Bronchus (tissue), 1 donor: ENCODE data around the genes ALOX5AP, B3GLCT and ZAR1L.

GRCh38 chr13:30697572-30698014, 37.8 kb upstream of the ALOX5AP start:
- PRO-cap, result no peak

GRCh38 chr13:30735209-30735830, at the start of gene ALOX5AP:
Gene ALOX5AP, plus strand, starts transcription at chr13:30735543.
- PRO-cap, result unidirectional peak, plus-strand start at chr13:30735578

DNA sequence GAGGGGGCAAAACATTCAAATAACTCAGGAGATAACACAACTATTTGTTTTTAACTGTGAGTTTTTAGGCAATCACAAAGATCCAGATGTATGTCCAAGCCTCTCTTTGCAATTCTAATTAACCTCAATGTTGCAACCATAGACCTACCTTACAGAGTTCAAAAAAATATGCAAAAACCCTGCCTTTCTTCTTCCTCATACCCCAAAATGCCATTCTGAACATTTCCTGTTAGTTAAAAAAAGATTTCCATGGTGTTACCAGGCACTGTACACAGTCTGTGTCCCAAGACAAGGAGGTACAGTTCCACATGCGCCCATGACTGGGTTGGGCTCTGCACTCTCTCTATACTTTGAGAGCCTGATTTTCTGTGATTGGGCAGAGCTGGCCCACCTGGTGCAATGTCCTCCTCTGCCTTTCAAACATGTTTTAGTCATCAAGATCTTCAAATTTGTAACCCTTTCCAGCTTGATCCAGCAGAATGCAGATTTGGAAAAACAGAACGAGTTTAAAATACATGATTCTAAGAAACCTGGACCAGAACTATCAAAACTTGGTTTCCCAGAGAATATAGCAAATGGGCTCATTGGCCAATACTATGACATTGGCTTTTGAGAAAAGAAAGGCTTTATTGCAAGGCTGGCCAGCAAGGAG, 2.6 kb downstream of the ALOX5AP start:
- PRO-cap, result no peak

- PRO-cap, result no peak
These were observed 4.2 kb downstream of the ALOX5AP start for GRCh38 chr13:30739601-30739985.

DNA sequence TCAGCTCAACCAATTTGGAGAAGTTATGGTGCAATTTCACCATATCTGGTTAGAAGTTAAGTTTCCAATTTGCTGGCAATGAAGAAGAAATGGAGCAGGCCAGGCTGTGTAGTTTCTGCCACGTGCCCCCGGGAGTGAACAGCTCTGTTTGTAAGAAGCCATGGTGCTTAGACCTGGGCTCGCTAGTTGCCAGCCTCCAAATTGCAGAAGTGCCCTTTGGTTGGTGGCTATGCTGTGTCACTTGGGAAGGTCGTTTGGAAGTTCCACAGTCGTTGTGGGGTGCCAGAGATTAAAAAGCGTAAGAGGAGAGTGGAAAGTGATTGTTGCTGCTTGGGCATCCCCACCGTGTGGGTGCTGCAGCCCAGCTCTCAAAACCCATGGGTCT, 10.6 kb downstream of the ALOX5AP start:
- PRO-cap, result no peak

GRCh38 chr13:30847827-30848505, 58.1 kb upstream of the MEDAG start:
- PRO-cap, result no peak

DNA sequence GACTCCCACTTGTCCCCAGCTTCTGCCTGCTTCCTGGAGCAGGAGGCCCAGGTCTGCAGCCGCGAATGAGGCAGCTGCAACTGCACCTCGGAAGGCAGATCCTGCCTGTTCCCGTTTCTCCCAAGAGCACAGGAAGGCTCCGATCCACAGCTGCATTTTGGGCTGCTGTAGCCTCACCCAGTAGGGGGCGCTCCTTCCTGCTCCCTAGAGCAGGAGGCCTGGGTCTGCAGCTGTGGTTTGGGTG, 46.8 kb downstream of the TEX26 start:
- PRO-cap, result no peak

- PRO-cap, result no peak
These were observed 70.6 kb downstream of the HSPH1 start for GRCh38 chr13:31090971-31091579.

DNA sequence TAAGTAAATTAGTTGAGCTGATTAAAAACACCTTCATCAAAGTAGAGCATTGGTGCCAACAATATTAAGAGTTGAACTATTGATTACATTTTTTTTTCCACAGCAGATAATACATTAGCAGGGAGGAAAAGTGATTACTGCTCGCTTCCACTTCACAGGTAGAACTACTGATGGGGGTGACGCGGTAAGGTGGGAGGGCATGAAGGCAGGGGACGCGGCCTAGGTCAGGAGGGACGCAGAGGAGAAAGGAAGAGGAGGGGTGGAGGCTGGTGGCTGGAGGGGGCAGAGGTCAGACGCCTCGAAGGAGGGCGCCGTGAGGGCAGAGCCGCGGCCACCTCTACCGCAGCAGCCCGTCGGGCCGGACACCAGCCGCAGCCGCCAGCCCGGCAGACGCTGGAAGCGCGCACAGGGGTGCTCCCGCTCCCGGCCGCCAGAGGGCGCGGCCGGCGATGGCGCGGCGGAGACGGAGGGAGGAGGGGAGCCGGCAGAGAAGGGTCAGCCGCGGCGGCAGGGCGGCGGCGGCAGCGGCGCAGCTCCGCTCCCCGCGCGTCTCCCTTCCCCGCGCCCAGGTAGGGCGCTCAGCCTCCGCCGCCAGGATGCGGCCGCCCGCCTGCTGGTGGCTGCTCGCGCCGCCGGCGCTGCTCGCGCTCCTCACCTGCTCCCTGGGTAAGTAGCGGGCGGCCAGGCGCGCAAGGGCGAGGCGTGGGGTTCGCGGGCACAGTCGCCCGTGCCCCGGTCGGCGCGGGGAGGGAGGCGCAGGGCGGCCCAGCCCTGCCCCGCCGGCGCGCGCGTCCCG, at the start of gene B3GLCT:
TSS of gene B3GLCT (plus strand) at position 487 of the 796 bp plus-strand sequence.
- PRO-cap, result unidirectional peak, plus-strand start at position 292 of the sequence; unidirectional peak, plus-strand start at position 487 of the sequence

GRCh38 chr13:31200657-31201016, 862 bp downstream of the B3GLCT start:
- PRO-cap, result no peak

GRCh38 chr13:31898284-31898938, 133.2 kb upstream of the FRY start:
- PRO-cap, result no peak

- PRO-cap, result no peak
These were observed 118.7 kb downstream of the FRY start for GRCh38 chr13:32150312-32150599.

- PRO-cap, result no peak
These were observed 109.6 kb downstream of the ZAR1L start for GRCh38 chr13:32205461-32206030.

DNA sequence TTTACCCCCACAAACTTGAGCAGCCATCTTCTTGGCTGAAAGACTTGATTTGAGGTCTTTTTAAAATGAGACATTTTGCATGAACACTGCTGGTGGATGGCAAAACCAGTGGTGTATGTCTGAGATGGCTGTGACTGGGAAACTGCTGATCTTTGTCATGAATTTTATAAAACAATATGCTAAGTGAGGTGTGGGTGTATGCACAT, 52.6 kb downstream of the ZAR1L start:
- PRO-cap, result no peak

DNA sequence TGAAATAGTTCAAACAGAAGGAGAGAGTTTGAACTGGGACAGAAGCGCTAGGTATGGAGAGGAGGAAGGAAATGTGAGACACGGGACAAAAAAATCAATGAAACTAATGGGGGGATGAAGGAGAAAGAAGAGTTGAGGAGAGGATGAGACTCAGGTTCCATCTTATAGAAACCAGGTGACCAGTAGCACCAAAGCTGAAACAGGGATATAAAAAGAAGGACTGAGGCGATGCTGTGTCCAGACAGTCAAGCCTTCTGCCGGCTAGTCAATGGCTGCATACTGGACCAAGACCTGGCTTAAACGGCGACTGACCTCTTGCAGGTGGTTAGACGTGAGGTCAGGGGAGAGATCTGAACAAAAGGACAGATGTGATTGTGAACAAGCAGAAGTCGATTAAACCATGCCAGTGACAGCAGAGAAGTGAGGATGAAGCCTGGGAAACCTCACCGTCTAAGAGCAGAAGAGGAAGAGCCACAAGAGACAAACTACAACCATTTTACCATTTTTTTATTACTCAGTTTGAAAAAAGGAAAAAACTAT, 24.4 kb downstream of the ZAR1L start:
- PRO-cap, result no peak

DNA sequence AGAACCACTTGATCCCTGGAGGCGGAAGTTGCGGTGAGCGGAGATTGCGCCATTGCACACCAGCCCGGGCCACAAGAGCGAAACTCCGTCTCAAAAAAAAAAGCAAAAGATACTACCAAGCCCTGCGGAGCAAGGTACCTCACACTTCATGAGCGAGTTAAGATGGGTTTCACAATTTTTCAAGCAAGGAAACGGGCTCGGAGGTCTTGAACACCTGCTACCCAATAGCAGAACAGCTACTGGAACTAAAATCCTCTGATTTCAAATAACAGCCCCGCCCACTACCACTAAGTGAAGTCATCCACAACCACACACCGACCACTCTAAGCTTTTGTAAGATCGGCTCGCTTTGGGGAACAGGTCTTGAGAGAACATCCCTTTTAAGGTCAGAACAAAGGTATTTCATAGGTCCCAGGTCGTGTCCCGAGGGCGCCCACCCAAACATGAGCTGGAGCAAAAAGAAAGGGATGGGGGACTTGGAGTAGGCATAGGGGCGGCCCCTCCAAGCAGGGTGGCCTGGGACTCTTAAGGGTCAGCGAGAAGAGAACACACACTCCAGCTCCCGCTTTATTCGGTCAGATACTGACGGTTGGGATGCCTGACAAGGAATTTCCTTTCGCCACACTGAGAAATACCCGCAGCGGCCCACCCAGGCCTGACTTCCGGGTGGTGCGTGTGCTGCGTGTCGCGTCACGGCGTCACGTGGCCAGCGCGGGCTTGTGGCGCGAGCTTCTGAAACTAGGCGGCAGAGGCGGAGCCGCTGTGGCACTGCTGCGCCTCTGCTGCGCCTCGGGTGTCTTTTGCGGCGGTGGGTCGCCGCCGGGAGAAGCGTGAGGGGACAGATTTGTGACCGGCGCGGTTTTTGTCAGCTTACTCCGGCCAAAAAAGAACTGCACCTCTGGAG, at the start of gene ZAR1L:
TSS of gene ZAR1L (minus strand) at position 603 of the 904 bp plus-strand sequence.
- PRO-cap, result unidirectional peak, plus-strand start at position 105 of the sequence; unidirectional peak, plus-strand start at position 290 of the sequence; bidirectional peak, plus-strand start at position 748 of the sequence, minus-strand start at position 657 of the sequence

DNA sequence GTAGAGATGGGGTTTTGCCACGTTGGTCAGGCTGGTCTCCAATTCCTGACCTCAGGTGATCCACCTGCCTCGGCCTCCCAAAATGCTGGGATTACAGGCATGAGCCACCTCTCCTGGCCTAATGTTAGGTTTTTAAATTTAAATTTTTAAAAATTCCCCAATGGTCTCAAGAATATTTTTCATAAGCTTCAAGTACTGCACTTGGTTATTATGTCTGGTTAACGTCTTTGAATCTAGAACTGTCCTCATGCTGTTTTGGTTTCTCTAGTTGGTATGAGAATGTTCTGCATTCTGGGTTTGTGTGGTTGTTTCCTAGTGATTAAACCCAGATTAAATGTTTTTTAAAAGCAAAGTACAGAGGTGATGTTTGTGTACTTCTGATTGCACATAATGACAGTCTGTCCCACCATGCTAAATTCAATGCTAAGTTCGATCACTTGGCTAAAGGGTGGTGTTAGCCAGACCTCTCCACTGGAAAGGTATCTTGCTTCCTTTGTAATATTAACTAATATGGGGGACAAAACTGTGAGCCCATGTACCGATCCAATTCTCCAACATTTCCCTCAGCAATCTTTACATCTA, 14.7 kb downstream of the N4BP2L1 start:
- PRO-cap, result no peak

DNA sequence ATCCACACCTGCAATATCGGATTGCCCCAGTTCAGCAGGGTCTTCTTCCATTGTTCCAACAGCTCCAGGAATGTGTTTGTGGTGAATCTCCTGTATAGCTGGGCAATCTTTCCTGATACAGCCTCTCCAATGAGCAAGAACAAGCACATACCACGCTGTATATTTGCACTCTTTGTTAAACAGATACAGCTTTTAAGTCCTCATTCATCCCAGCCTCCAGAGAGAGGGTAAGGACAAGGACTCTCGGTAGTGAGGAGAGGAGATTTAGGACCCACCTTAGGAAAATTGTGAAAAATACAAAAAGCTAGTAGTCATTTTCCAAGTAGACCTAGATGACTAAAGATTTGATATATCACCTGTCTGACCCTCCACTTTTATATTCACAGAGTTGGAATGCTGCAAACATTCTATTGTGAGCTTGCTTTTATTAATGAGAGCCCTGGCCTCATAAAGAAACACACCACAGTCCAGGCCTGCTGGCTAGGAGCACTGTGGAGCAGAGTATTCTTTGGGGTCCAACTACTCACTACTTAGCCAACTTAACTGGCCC, 5.3 kb downstream of the N4BP2L1 start:
- PRO-cap, result no peak

DNA sequence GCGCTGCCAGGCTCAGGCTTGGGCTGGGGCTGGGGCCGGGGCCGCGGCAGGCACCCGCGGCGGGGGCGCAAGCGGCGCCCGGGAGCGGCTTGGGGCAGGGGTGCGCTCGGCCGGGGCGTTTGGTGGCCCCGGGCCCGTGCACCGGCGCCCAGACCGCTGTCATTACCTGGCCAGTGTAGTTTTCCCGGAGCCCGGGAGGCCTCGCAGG, 288 bp downstream of the N4BP2L1 start:
- PRO-cap, result no peak

- PRO-cap, result no peak
These were observed 901 bp downstream of the N4BP2L2 start for GRCh38 chr13:32537835-32537953.